ENCODE measurements around the gene PNPLA5.

- RRBS, result no CpG with 5 or more reads among the region's 12 CpGs
Measured at GRCh38 chr22:43861261-43861782, 991 bp downstream of the SULT4A1 start.

DNA sequence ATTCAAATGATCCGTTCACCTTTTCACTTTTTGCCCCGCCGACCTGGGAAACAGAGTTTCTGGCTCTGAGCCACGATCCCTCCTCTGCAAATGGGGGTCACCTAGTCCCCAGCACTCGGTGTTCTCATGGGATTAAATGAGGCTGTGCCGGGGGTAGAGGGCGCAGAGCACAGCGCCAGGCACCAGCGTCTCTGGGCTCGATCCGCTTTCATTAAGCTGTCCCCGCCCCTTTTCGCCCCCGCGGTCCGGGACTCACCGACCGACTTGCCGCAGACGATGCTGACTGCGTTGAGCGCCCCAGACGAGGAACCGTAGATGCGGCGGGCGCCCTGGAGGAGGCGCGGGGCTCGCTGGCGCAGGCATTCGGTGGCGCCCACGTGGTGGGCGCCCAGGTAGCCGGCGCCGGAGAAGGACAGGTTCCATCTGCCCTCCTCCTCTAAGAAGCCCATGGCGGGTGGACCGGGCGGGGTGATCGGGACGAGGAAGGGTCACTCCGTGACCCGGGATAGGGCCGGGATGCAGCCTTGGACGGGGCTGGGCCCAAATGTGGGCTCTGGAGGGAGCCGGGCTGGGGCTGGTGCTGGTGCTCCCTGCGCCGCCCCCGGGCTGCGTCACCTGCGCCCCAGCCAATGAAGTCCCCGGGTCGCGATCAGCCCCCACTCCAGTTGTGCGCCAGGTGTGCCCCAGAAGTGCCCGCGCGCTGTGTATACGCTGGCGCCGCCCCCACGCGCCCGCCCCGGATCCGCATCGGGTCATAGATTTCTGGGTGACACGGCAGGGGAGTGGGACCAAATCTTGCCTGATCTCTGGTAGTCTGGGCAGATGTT lies at the start of gene PNPLA5:
Gene PNPLA5 (minus strand): TSS at position 582 of the 827 bp plus-strand sequence.
- RRBS, result 35% methylated on average over 31 of the region's 70 CpGs

- RRBS, result 8% methylated on average over 20 of the region's 40 CpGs
Measured at GRCh38 chr22:43924164-43924581, 568 bp downstream of the PNPLA3 start.

GRCh38 chr22:44040290-44040744 lies 16.2 kb downstream of the PARVB start:
- RRBS, result no CpG with 5 or more reads among the region's 6 CpGs

DNA sequence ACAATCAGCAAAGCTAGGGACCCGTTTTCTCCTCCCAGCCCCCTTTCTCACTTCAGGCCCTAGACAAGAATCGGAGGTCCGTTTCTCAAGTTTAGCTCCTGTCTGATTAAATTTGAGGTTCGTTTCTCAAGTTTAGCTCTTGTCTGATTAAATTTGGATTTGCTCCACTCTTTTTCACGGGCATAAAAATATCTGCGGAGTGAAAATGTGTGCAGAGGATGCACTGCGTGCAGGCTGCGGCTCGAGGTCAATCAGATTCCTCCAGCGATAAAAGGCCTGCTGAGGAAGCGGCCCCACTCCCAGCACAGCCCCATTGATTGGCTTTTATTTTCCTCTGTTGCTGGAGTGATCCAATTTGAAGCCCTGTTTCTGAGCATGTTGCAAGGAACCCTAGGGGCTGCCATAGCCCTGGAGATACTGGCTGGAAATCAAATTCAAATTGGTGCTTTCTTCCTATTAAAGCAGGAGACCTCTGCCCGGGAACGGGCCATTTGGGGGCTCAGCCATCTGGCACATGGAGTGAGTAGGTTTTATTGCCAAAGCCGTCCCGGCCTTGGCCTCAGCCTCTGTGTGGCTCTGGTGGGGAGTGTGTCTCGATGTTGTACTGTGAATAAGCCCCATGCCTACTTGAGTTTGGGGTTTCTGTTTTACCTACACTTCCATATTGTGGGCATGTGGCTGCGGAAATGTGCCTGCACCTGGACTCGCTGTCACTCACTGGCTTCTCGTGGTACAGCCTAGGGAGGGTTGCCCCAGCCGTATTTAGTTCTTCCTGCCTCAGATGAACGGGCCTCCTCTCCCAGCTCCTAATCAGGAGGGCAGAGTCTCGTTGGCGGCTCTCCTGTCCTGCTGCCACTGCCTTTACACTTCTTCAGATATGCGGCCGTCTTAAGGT lies 25.4 kb downstream of the PARVB start:
- RRBS, result 84% methylated on average over 4 of the region's 25 CpGs

DNA sequence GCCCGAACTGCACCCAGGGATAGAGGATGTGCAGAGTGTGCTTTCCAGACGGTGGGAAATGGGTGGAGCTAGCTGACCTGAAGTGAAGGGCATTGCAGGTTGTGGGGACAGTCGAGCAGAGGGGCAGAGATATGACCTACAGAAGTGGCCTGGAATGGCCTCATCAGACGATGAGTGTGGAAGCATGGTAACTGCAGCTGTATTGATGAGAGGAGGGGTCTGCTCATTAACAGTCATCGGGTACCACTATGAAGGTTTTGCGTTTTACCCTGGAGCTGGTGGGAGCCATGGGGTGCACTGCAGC lies 59.4 kb downstream of the PARVB start:
- RRBS, result no CpG with 5 or more reads among the region's 6 CpGs

DNA sequence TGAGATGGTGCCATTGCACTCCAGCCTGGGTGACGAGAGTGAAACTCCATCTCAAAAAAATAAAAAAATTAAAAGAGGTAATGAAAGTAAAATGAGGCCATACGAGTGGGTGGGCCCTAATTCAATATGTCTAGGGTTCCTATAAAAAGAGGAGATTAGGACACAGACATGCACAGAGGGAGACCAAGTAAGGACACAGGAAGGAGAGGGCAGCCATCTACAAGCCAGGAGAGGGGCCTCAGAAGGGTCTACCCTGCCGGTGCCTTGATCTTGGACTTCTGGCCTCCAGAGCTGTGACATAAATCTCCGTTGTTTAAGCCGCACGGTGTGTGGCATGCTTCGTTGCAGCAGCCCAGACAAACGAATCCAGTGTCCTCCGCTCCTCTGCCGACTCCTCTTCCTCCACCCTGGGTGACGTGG lies 51.7 kb upstream of the PARVG start:
- RRBS, result no CpG with 5 or more reads among the region's 11 CpGs

DNA sequence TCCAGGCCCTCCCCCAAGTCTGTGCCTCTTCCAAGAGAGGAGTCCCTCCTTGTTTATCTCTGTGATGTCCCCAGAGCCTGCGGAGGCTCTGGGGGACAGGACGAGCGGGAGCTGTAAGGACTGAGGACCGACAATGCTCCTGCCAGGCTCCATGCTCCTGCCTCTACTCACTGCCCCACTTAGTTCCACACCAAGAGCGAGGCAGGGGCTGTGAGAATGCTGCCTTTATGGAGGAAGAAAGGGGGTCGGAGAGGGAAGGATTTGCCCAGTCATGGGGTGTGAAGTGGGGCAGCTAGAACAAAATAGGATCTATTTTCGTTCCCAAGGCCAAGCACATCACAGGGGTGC lies 35.8 kb upstream of the PARVG start:
- RRBS, result no CpG with 5 or more reads among the region's 7 CpGs

DNA sequence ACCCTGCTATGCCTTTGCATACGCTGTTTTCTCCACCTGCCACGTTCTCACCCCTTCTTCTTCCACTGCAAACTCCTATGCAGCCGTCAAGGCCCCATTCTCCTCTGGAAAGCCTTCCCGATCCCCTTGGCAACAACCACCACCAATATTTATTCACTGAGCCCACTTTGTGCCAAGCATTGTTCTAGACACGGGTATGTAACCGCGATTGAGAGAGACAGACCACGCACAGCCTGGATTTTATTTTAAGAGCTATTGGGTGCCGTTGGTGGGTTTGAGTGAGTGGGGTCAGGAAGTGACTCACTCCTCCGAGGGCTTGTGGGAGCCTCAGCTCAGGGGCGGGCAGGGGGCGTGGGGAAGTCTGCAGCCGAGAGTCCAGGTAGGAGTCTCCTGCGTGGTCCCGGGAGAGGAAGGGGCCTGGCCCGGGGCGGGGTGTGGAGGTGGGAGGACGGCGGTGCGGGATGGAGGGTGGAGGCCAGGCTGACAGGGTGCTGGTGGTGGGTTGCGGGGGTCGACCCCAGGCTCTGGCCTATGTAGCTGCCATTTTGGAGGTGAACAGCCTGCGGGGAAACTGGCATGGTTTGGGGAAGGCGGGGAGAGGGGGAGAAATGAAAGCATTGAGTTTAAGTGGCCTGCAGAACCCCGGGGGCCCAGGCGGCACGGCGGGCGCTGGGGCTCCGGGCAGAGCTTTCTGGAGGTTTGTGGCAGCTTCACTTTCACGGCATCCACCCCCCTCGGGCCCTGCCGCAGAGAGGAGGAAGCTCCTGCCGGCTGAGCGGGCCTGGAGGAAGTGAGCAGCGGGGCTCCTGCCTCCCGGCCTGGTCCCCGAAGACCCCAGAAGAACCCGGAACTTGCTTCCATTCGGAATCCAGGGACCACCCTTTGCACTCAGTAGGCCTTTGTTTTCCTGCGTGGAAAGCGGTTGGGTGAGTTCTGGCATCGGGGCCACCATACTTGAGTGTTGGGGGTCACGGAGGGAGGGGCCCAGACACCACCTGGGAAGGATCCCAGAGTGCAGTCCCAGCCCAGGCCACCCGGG lies 586 bp downstream of the PARVG start:
- RRBS, result 63% methylated on average over 12 of the region's 45 CpGs

DNA sequence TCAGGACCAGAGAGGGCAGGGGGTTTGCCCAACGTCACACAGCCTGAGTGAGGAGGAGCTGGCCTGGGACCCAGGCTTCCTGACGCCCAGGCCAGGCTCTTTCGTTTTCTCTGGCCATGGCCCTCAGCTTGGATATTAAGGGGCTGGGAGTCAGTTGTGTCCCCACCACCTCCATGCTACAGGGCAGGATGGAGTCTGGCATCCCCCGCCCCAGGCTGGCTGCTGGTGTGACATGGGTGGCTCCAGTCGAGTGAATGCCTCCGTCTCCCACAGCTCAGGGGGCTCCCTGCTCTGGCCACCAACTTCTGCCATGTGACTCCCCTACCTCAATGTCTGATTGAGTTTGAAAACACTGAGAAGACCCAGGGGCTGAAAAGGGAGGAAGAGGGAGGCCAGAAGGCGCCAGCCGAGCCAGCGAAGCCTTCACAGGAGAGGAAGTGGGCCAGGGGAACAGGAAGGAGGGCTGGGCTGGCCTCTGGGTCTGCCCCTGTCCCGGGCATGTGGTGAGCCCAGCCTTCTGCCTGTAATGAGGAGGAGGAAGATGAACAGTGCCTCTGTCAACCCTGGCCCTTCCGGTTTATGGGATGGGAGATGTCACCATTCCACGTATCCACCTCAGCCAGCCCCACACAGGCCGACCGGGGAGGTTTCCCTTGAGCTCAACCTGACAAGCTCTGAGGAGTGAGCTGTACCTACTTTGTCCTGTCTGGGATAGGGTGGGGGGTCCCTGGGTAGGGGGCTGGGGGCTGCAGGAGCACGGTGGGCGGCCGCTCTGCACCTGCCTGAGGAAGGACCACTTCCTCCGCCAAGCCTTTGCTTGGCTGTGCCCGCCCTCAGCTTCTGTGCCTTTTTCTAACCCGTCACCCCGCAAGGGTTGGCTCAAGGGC lies 1.8 kb downstream of the PARVG start:
- RRBS, result 66% methylated on average over 5 of the region's 21 CpGs

DNA sequence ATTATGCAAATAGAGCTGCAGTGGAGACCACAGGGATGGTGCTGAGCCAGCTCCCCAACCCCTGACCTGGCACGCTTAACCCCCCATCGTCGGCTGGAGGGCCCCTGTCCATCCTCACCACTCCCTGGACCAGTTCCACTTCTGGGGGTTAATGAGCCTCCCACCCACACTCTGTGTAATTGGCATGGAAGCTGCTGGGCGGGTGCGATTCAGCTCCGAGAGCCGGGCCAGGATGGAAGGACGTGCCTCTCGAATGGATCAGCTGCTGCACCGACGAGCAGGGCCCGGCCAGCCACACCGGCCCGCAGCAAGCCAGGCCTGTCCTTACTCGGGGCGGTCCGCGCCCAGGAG lies 4.2 kb upstream of the SHISAL1 start:
- RRBS, result 60% methylated on average over 6 of the region's 18 CpGs

DNA sequence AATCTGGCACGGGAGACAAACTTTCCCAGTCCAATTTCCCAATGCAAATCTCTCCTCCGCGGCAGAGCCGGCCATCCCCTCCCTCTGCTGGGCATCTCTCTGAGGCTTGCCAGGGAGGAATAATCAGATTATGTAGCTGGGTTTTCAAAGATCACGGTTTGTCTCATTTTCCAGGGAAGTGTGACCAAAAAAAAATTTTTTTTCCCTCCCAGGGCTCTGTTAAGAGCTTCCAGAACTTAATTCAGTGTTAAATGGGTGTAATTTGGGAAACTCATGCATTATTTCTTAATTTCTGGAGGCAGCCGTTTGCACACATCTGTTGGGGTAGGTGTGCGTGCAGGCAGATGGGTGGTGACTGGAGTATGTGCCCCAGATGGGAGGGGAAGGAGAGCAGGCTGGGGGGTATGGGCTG lies 13.6 kb upstream of the SHISAL1 start:
- RRBS, result no CpG with 5 or more reads among the region's 7 CpGs

DNA sequence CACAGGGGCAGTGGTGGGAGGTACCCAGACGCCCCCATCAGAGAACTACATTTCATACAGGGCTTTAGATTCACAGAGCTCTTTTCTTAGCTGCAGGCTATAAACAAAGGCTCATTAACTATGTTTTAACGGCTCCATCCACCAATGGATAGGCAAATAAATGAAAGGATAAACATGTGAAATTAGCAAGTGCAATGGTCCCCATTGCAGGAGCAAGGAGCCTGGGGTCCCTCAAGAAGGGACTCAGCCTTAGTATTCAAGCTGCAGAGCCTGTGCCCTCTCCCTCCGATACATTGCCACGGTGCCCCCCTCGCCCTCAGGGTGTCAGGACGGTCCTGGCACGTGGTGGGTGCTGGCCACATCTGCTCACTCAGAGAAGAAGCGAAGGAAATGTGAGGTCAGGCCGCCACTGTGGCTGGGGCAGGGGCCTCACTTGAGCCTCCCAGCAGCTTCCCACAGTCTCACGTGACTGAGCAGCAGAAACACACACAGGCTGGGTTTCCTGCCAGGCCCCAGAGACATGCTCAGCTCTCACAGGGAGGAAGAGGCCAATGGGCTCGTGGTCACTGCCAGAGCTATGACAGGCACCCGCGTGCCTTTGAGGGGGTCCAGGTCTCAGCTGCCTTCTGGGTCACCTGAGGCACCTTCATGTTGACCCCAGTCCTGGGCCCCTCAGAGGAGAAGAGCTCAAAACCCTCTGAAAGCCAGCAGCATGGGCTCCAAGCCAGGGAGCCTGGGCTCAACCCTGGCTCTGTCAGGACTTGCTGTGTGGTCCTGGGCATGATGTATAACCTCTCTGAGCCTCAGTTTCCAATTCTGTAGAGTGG lies 37.9 kb upstream of the PRR5 start:
- RRBS, result no CpG with 5 or more reads among the region's 13 CpGs

DNA sequence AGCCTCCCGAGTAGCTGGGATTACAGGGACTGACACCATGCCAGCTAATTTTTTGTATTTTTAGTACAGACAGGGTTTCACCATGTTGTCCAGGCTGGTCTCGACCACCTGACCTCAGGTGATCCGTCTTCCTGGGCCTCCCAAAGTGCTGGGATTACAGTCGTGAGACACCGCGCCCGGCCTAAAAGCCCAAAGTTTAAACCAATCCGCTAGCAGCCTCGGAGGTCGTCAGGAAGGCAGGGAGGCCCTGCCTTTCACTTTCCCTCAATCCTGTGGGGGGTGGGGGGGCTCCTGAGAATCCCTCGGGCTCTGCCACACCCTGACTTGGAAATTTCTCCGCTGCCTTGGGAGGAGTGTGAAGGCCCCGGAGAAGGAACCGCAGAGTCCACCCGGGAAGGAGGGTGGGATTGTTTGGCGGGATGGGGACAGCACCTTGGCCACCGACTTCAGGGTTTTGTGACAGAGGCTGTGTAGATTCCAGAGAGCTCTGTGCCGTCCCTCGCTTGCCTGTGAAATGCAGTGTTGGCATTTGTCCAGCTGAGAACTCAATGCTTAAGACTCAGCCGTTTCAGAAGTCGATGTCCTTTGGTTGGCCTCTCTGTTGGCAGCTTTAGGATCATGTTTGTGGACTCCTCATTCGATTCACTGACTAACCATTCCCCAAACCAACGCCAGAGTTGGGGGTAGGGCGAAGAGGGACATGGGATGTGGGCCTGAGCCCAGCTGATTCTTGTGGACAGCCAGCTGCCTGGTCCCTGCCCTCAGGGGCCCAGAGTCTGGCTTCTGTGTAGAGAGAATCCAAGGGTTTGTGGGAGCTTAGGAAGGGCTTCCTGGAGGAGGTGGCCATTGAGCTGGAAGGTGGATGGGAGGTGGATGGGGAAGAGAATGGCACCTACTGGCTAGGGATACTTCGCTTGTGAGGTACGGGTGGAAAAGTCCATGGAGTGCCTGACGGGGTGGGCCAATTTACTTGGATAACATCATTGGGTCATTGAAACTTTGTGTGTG lies 1.3 kb downstream of the ARHGAP8 start:
- RRBS, result no CpG with 5 or more reads among the region's 27 CpGs

GRCh38 chr22:44795836-44796650 lies 43.7 kb downstream of the ARHGAP8 start:
- RRBS, result 81% methylated on average over 2 of the region's 16 CpGs

- RRBS, result no CpG with 5 or more reads among the region's 26 CpGs
Measured at GRCh38 chr22:44931065-44931616, 78.7 kb downstream of the PHF21B start.

- RRBS, result 56% methylated on average over 6 of the region's 25 CpGs
Measured at GRCh38 chr22:44972215-44972957, 37.4 kb downstream of the PHF21B start.

GRCh38 chr22:45010613-45011138 lies 871 bp upstream of the PHF21B start:
- RRBS, result 18% methylated on average over 4 of the region's 18 CpGs

DNA sequence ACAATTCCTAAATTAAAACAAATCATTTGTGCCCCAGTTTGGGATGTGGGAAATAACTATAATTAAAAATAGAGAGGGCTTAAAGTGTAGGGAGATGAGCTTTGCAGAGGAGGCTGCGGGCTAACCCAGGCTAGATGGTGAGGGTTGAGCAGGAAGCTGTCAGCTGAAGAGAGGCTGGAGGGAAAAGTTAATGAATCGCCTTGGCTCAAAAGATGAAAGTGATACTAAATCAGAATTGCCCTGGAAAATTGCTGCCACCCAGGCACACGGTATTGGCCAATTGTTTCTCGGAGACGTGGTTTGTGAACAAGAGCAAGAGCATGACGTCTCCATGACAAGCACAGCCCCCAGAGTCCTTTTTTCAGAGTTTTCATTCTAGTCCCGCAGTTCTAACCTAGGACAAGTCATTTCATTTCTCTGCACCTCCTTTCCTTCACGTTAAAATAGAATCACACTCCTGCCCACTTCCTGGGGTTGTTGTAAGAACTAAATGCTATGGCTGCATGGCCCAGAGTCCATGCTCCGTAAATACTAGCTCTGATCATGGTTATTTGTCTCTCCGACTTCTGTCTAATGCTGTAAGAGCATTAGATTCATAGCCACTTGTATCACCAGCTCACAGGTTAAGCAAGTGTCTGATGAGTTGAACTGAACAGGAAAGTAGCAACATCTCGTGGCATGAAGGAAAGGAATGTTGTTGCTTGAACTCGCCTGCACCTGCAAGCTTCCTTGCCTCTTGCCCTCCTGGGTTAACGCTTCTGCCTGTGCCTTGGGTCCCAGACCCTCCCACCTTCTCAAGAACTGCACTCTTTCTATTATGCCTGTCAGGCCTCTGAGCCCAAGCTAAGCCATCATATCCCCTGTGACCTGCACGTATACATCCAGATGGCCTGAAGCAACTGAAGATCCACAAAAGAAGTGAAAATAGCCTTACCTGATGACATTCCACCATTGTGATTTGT lies 33.8 kb upstream of the NUP50 start:
- RRBS, result no CpG with 5 or more reads among the region's 14 CpGs

- RRBS, result under 1% methylated on average over 23 of the region's 39 CpGs
Measured at GRCh38 chr22:45164480-45165166, 898 bp downstream of the NUP50 start.

All from T47D (cell line).